Endothelial cell (in vitro differentiated cells): ENCODE measurements around a stretch of chr5.

DNA sequence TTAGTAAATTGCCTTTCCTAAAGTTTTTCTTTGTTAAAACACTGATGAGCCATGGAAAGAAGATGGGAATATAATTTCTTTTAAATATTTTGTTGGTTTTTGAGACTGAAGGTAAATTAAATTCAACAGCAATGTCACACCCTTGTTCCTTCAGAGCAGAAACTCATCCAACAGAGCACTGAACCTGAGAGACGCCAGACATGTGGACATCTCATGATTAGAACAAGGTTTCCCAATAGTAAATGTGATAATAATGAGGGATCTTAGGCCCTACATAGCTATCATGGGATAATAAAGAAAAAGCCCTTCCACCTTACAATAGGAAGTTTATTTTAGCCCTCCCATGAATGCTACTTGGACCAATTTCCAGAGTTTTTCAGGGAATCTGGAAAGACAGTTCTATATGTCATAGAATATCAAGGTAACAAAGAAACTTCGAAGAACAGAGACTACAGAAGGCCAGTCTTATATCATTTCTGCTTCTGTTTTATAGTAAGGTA, 298.4 kb upstream of the TRPC7 start:
- PRO-cap = no peak

DNA sequence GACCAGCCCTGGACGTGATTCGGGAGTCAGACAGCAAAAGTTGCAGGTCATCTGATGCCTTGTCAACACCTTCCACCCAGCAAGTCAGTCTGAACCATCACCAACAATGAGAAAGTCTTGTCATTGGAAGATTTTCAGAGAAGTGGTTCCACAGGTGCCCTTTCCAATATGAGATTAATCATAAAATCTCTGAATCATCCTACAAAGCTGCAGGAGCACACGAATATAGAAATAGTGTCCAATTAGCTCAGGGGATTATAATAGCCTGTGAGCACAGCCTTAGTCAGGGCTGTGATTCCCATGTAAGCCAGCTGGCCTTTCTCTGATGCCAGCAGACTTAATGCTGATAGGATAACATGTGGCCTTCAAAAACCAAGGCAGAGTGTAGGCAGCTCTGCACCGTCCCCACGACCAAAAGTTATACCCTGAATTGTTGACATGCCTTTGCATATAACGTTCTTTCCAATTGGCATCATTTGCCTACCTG, 445.1 kb upstream of the TRPC7 start:
- PRO-cap = no peak

DNA sequence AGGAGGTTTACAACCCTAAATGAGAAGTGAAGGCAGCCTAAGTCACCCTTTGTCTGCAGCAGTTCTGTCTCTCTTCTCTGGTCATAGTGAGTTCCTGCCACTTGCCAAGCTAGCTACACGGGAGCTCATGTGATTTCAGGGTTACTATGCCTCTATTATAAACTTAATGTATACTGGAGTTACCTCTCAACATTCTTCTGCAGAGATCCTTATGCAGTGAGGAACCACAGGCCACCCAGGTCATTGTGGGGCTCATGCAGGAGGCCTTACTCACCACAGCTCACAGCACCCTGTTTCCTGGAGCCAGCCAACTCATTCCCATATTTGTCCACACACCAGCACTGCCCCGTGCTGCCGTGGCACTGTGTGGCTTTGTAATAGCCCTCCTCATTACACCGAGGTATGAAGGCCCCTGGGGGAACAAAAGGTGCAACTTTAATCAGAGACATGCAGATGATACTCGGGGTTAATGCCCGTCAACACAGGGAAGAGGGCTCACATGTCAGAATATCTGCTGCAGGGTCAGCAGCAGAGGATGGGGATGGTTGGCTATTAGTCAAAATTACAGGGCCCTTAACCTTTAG, 520.0 kb downstream of the SPOCK1 start:
- PRO-cap = no peak

DNA sequence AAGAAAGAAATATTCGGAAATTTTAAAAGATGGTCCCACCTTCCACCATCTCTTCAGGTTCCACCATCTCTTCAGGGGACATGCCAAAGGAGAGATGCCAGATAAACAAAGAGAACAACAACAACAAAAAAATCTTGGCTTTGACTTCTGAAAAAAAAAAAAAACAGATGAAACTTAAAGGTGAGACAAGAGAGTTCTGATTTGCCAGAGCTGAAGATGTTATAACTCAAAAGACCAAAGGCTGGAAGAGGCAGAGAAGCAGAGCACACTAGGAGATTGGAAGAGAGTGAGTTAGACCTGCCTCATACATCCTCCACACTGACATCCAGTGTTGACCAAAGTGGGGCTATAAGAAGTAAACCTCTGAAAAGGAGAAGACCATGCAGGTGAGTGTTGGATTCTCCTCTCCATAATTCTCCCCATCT, 435.9 kb downstream of the SPOCK1 start:
- PRO-cap = no peak

GRCh38 chr5:137108913-137109320, 390.2 kb downstream of the SPOCK1 start:
- PRO-cap = no peak

GRCh38 chr5:137566741-137567011, 67.5 kb upstream of the SPOCK1 start:
- PRO-cap = no peak

- PRO-cap = no peak
These were observed 3.7 kb downstream of the HNRNPA0 start for GRCh38 chr5:137750208-137751048.

GRCh38 chr5:137870552-137871615, 3.2 kb downstream of the MYOT start:
- PRO-cap = no peak

DNA sequence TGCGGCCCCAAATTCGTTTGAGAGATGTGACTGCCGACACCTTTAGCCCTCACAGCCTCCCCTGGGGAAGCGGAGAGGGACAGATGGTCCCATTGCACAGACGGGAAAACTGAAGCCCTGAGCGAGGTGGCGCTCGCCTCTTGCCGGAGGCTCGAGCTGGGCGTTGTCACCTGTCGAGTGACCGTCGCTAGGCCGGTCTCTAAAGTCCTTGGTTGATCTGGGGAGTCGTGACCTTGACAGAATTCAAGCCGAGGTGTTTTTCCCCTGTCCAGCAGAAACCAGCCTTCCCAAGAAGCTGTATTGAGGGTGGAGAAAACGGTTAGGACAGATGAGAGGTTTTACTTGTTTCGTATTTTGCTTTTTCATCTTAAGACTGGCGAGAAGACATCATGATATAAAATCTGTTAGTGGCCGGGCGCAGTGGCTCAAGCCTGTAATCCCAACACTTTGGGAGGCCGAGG, 367 bp downstream of the PKD2L2 start:
- PRO-cap = no peak

GRCh38 chr5:137923784-137924682, 34.8 kb downstream of the PKD2L2 start:
- PRO-cap = bidirectional peak, plus-strand start at chr5:137924131, minus-strand start at chr5:137923977

DNA sequence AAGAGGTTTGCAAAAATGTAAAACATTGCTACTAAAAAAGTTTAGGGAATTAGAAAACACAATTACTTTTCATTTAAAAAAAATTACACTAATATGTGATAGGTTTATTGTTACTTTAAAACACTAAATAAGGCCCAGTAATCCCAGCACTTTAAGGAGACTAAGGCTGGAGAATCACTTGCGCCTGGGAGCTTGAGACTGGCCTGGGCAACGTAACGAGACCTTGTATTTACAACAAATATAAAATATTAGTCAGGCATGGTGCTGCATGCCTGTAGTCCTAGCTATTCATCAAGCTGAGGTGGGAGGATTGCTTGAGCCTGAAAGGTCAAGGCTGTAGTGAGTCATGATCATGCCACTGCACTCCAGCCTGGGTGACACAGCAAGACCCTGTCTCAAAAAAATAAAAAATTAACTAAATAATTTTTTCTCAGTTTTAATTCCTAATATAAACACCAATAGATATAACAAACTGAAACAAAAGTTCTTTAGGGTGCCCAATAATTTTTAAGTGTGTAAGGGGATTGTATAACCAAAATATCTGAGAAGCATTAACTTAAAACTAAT, 32.8 kb downstream of the FAM13B start:
- PRO-cap = no peak

DNA sequence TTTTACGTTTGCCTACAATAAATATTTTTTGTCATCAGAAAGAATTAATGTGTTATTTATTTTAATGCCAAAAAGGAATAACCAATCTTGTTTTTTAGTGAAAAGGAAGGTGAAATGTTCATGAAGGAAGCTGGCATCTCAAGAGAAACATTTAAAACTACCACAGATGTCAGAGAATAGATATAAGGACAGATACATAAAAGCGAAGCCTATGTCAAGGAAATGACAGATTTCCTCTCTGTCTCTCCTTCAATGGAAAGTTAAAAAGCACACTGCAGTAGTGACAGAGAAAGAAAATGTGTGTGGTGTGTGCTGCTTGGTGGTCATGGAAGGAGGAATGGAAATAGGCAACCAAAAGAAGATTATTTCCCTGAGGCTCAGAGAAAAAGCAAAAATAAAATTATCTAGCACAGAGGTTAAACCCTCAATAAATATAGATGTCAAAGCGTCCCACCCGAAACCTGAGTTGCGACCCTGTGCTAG, 9.2 kb downstream of the WNT8A start:
- PRO-cap = unidirectional peak, plus-strand start at position 277 of the sequence

DNA sequence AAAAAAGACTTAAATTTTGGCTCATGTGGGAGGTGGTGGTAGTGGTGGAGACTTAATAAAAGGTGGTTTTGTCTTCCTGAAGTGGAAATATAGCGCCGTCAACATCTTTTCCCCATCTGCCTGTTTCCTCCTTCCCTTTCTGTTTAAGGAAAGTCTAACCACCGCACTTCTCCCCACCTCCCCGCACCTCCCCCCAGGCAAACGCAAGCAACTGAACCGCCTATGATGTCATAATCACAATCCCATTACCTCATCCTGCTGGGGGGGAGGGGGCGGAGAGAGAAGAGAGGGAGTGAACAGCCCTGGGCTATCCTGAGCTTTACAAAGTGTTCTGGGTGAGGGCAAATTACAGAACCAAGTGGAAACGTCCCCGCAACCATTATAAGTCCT, 788 bp upstream of the FAM53C start:
- PRO-cap = bidirectional peak, plus-strand start at position 253 of the sequence, minus-strand start at position 145 of the sequence

GRCh38 chr5:138448635-138449430, 10.0 kb downstream of the REEP2 start:
- PRO-cap = no peak

GRCh38 chr5:138470245-138470404, 4.8 kb downstream of the EGR1 start:
- PRO-cap = no peak

GRCh38 chr5:138492766-138492941, 27.4 kb downstream of the EGR1 start:
- PRO-cap = no peak

DNA sequence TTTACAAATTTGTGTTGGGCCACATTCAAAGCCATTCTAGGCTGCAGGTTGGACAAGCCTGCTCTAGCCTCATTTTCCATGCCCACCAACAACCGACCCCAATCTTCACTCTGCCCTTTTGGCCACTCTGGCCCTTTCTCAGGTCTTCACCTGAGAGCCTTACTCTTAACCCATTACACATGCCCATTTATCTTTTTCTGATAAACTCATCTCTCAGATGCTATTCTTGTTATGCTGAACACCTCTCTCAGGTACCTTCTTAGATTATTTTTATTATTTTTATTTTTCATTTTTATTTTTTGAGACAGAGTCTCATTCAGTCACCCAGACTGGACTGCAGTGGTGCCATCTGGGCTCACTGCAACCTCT, 11.4 kb downstream of the HSPA9 start:
- PRO-cap = no peak

DNA sequence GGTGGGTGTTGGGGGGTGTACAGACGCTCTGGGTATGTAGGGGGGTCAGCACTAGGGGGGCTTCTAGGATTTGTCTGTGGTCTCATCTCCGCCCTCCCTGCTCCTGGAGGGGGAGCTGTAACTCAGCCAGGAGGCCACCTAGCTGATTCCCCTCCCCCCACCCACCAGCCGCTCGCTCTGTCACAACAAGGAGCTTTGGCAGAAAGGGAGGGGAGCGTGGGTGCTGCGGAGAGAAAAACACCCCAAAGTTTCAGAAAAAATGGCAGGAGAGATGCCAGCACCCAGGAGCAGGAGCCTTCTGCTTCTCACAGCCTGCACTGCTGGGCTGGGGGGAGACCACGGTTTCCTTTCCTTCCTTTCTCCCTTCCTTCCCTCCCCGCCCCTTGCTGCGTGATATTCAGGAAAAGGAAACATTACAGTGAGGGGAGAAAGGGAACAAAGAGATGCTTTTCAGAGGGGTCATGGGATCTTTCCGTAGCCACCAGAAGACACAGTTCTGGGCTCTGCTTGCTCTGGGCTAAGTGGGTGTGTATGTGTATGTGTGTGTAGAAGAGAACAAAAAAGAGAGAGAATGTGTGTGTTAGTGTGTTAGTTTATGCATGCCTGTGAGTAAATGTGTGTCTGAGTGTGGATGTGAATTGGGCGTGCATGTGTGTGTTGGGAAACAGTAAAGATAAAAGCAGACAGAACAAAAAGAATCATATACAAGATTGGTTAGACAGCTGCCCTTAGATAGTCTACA, 36.2 kb upstream of the HSPA9 start:
- PRO-cap = bidirectional peak, plus-strand start at position 180 of the sequence, minus-strand start at position 105 of the sequence; bidirectional peak, plus-strand start at position 453 of the sequence, minus-strand start at position 322 of the sequence

DNA sequence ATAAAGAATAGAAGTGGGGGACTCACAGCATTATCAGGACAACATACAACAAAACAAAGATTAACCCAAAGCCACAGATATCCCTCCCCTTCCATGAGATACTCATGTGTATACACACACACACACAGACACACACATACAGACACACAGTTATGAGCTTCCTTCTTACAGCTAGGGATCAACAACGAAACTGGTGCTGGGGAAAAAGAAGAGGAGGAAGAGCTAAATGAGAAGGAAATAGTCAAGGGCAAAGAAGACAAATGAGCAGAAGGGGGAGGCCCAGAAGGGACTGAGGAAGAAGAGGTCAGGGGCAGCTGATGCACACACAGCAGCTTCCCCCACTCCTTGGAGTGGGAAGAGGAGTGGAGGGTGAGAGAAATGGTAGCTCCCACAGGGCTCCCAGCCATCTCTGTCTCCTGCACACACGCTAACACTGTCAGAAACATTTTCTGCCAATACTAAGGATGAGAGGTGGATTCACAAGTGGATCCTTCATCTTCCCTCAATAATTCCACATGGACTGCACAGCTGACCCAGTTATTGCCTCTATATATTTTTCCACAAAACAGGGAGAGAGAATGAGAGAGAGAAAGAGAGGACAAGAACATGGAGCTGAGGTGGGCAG, 66.1 kb downstream of the SIL1 start:
- PRO-cap = no peak

GRCh38 chr5:139138693-139139334, 59.4 kb downstream of the SIL1 start:
- PRO-cap = no peak